H9 (cell line): ENCODE measurements around a stretch of chr1.

DNA sequence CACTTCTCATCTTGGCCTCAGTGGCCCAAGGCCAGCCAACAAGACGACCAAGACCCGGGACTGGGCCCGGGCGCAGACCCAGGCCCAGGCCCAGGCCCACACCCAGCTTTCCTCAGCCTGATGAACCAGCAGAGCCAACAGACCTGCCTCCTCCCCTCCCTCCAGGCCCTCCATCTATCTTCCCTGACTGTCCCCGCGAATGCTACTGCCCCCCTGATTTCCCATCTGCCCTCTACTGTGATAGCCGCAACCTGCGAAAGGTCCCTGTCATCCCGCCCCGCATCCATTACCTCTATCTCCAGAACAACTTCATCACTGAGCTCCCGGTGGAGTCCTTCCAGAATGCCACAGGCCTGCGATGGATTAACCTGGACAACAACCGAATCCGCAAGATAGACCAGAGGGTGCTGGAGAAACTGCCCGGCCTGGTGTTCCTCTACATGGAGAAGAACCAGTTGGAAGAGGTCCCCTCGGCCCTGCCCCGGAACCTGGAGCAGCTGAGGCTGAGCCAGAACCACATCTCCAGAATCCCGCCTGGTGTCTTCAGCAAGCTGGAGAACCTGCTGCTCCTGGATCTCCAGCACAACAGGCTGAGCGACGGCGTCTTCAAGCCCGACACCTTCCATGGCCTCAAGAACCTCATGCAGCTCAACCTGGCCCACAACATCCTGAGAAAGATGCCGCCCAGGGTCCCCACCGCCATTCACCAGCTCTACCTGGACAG lies 7.8 kb downstream of the PRELP start:
- PRO-cap, result no peak

GRCh38 chr1:203583905-203584587 lies 42.6 kb upstream of the ATP2B4 start:
- PRO-cap, result no peak

DNA sequence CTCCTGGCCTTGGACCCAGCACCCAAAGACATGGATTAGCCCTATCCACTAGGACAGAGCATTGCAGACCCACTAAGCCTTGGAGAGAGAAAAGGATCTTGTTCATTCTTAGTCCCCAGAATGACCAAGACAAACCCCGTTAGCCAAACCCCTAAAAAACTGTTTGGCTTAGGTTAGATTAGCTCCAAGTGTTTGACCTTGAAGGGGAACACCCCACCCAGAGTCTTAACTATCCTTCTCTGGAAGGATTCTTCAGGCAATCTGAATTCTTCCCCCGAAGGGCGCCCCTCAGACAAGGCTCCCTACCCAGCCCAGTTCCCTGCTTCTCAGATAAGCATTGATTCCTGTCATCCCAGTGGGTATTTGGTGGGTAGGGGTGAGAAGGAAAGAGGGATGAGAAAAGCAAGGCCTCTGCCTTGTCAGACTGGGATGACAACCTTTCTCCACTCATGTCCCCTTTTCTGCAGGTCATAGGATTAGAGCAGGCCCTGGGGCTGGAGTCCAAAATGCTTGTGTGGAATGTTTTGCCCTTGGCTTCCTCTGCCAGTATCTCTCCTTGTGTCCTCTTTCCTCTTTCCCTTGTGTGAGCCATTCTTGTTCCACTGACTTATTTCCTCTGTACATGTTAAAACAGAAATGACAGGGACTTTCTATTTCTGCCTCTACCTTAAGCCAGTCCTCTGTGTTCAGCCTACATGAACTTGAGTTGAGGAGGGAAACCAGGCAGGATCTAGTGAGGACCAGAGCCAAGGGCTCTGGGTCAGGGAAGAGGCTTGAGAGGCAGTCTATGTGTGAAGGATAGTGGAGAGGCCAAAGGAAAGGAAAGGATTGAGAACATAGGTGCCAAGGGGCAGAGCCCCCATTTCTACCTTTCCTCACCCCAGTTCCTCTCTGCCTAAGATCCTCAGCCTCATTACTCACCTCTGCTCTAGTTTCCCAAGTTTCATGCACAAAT lies 4.0 kb downstream of the ATP2B4 start:
- PRO-cap, result no peak

GRCh38 chr1:203649299-203649790 lies 22.7 kb downstream of the ATP2B4 start:
- PRO-cap, result no peak

DNA sequence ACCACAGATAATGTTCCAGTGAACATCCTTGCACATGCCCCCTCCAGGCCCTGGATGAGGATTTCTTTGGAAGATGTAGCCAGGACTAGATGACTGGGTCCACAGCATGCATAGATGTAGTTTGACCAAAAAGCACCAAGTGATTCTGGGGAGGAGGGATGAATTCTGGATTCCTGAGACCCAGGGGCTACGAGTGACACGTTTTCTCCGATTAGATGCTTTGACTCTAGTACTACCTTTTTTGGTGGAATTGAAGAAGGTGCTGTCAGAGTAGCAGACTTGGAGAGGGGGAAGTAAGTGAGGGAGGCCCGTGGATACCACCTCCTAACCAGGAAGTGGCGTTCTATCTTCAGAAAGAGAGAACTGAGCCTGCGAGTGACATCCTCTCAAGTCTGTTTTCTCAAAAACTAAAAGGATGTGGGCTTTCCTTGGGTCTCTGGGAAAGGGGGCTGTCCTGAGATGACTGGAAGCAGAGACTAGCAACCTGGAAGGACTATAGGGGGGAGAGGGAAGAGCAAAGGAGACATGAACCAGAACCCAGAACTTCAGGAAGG lies 48.9 kb downstream of the ATP2B4 start:
- PRO-cap, result no peak

DNA sequence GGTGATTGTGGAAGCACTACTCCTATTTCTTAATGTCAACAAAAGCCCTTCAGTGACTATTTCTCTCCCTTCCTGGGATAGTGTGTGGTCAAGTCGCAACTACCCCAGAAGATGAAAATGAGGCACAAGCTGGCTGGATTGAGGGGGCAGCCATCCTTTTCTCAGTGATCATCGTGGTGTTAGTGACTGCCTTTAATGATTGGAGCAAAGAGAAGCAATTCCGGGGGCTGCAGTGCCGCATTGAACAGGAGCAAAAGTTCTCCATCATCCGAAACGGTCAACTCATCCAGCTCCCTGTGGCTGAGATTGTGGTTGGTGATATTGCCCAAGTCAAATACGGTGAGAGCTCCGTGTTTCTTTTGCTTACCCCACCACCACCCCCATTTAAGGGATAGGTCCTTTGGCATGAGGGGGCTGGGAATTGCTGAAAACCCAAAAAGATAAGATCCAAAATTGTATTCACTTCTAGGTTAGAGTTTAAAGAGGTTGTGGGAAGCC lies 65.6 kb upstream of the LAX1 start:
- PRO-cap, result no peak

DNA sequence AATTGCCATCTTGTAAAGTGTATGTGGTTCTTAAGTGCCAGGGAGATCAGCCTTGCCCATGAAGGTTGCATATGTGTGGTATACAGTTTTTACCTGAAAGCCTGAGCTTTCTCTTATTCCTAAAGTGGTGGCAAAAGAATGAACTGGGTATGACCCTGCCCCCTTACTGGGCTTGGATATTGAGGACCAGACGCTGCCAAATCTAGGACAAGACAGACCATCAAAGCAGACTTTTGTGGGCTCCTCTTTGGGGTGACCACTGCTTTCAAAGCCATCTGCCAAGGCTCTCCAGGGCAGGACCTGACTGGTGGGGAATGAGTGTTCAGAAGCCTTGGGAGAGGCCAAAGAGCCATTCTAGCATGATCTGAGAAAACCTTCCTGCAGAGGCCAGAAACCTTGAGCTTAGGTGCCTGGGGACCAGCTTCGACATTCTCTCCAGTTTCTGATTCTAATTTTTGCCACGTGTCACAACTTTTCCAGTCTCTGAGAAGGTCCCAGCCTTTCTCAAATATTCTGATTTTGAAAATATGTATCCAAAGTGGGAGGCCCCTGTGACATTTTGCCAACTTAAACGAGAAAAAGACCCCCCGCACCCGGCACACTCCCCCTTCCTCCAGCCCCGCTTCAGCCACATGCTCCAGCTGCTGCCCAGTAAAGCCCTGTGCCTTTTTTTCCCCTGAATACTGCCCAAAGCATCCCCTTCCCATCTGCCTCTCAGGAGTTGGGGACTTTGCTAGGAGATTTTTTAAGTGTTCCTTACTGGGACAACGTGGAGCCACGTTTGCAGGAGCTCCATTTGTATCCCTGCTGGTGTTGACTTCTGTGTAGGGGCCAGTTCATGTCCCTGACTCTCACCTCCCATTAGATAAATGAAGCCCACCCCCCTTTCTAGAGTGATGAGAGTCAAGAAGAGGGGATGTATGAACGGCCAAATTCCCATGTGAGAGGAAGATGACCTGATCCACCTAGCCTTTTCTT lies 24.0 kb upstream of the LAX1 start:
- PRO-cap, result no peak

DNA sequence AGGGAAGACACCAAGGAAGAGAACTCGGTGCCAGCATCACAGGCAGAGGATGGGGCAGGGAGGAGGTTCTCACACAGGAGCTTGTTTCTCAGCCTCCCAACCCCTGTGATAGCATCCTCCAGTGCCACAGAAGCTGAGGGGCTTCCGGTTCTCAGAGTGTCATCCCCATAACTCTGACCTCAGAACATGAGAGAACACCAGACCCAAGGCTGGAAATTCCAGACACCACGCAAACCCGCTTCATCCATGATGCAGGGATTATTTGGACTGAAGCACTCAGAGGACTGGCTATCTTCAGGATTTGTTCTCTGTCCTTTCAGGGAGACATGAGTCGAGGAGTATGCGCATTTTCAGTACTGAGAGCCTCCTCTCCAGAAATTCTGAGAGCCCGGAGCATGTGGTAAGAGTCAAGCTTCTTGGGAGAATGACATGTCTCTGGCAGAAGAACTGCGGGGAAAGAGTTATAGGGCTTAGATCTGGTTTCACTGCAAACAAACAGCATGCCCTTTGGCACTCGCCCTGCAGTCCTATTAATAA lies 6.8 kb downstream of the LAX1 start:
- PRO-cap, result no peak

GRCh38 chr1:203801327-203802154 lies 6.1 kb downstream of the ZBED6 start:
- PRO-cap, result no peak

GRCh38 chr1:203823871-203824201 lies 28.4 kb downstream of the ZBED6 start:
- PRO-cap, result no peak

DNA sequence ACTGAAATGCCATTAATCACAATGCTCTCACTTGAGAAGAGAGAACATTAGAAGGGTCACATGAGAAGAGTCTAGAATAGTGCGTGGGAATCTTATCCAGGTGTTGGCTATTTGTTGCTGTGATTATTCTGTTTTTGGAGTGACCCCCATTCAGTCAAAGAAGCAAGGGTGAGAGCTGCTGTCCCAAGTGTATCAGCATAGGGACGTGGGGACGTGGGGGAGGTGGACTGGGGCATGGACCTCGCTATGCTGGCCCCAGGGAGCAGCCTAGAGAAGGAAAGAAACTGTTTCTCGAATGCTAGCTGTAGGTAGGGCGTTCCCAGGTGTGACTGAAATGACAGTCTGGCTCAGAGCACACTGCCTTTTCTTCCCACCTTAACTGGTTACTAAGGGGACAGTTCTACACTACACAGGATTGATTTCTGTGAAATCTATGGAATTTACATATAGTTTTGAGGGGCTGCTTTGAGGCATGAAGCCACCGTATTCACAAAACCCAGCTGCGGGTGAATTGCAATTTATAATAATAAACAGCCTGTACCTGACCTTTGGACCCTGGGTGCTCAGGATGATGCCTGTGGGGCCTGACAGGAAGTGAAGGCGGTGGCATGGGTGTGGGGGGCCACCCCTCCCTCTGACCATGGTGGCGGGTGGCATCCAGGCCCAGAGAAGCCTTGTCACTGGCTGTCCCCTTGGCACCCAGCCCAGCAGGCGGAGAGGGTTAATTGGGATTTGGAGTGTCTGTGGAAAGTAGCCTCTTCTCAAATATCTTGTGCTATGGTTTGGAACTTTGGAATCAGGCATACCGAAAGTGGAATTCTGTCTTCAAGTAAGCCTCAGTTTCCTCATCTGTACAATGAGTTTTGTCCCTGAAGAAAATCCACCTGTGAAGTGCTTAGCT lies 20.2 kb downstream of the SOX13 start:
- PRO-cap, result no peak

- PRO-cap, result no peak
Measured at GRCh38 chr1:204102026-204102707, 29.3 kb downstream of the SOX13 start.

GRCh38 chr1:204130787-204131760 lies 20.8 kb downstream of the ETNK2 start:
- PRO-cap, result no peak

- PRO-cap, result no peak
Measured at GRCh38 chr1:204254903-204255102, 41.0 kb upstream of the GOLT1A start.

DNA sequence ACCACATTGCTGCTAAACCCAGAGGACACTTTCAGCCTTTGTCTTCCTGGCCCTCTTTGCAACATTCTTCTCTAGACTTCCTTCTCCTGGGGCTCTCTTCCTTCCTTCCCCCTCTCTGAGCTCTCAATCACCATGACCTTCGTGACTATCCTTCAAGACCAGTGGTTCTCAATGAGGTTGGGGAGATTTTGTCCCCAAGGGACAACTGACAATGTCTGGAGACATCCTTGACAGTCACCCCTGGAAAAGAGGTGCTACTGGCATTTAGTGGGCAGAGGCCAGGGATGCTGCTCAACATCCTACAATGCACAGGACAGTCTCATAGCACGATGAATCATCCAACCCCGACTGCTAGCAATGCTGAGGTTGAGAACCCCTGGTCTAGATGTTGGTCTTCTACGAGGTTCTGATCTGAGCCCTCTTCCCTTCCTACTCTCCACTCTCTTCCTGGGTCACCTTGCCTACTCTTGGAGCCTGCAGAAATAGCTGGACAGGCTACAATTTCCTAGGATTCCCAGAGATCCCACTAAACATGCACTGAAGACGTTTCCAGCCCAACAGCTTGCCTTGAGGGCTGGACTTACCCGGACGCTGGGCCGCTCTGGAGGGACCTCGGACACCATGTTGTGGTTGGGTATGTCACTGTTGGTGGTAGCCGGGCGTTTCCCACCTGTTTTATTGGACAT lies 59.4 kb upstream of the GOLT1A start:
- PRO-cap, result no peak

DNA sequence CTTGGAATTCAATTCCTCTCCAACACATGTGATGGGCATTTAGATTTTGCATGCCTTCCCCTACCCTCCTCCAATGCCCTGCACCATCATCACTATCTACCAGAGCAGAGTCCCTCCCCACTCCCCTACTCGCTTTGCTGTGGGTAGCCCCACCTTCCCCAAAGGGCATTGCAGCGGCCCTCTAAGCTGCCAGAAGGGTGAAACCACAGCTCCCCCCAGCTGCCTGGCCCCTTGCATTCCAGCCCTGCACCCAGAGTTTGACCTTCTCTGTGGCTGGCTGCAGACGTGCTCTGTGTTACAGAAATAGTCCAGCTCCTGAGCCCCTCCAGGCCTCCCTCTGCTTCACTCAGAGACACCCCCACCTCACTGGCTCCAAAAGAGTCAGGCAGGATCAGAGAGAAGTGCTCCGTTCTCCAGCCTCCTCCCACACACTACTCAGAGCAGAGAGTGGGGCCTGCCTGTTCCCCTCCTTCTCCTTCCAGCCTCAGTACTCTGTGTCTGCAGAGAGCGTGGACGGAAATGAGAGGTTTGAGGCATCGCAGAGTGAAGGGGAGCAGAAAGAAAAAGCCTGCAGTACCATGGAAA lies 63.3 kb downstream of the PLEKHA6 start:
- PRO-cap, result no peak

- PRO-cap, result no peak
Measured at GRCh38 chr1:204313673-204314860, 45.7 kb downstream of the PLEKHA6 start.

- PRO-cap, result no peak
Measured at GRCh38 chr1:204331857-204332461, 27.8 kb downstream of the PLEKHA6 start.

DNA sequence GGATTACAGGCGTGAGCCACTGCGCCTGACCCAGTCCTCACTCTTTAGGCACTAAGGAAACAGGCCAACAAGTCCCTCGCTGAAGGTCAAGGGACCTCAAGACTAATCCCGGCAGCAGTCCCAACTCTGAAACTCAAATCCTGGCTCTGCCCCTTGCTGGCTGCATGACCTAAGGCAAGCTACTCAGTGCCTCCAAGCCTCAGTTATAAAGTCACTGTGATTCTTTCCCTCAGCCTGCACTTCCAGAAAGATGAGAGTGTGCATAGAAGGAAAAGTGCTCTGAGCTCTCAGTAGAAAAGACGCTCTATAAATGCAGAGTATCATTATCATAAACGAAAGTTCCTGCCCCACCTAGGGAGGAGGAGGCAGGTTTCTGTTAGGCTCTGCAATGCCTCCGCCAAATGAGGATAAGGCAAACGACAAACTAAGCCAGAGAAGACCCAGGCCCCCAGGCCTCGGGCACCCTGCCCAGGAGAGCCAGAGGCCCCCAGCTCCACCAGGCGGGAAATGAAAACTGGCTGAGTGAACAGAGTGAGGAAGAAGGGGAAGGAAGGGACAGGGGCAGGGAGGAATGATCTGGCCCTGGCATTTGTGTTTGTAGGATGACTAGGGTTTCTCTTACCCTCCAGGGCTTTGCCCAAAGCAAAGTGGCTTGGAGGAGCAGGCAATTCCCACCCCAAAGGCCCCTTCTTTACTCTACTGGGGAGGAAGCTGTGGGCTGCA lies 26.9 kb downstream of the PLEKHA6 start:
- PRO-cap, result no peak

- PRO-cap, result no peak
Measured at GRCh38 chr1:204348025-204348667, 11.6 kb downstream of the PLEKHA6 start.